Diencephalon (tissue), 2 donors: ENCODE data around the gene VRK2.

- RAMPAGE, long total RNA, result no peak
Measured at GRCh38 chr2:55049352-55049889, 830 bp downstream of the RTN4 start.

- RAMPAGE, long total RNA, result no peak
Measured at GRCh38 chr2:55051074-55051647, 910 bp upstream of the RTN4 start.

GRCh38 chr2:55061657-55062261 lies 11.5 kb upstream of the RTN4 start:
- RAMPAGE, long total RNA, result no peak

DNA sequence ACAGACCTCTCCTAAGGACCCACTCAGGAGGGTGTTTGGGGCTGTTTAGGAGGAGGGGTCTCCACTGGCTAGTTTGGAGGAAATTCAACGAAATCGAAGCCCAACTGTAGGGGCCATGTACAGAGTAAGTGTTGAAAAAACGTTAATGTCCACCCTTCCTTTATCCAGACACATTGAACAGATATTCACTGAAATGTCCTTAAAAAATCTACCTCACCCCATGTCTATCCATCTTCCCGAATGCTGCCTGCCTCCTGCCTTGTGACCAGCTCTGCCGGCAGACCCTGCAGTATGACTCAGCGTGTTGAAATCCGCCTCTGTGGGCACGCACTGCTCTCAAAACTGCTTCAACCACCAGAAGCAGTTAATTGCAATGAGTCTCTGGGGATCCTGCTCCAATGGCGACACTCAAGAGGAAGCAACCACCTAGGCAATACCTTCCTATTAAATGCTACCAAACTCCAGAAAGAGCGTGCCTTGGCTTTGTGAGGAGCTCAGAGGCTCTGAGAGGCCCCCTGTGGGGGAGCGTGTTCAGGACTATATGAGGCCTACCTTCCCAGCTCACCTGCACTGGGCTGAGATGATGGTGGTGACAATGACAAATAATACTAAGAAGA lies 61.5 kb upstream of the RTN4 start:
- RAMPAGE, long total RNA, result no peak

GRCh38 chr2:55227837-55228618 lies 4.1 kb downstream of the CLHC1 start:
- RAMPAGE, long total RNA, result no peak

DNA sequence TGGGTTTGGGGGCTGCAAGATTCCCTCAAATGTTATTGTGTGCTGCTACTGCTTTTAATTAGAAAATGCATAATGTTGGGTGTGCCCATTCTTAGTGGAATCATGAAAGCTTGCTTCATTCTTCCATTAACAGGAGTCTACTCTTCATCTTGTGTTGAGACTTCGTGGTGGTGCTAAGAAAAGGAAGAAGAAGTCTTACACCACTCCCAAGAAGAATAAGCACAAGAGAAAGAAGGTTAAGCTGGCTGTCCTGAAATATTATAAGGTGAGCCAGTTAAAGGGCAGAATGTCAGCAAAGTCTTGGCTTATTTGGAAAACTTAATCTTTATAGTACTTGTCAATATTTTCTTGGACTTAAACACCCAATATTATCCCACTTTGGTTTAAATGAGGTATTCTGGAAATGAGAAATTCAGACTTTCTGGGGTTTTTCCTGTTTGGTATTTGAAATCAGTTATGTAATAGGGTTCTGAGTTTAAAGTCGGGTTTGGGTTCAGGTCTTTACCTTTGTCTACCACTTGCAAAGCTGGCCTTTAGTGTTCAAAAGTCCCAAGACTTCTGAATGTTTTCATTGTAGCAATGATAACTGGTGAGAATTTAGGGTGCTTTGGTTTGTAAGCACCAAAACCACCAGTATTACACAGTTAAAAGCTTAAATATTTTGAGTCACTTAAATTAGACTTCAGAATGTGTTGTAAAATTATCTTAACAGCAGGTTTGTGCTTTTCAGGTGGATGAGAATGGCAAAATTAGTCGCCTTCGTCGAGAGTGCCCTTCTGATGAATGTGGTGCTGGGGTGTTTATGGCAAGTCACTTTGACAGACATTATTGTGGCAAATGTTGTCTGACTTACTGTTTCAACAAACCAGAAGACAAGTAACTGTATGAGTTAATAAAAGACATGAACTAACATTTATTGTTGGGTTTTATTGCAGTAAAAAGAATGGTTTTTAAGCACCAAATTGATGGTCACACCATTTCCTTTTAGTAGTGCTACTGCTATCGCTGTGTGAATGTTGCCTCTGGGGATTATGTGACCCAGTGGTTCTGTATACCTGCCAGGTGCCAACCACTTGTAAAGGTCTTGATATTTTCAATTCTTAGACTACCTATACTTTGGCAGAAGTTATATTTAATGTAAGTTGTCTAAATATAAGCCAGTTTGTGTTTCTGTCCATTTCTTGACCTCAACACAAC lies 2.6 kb downstream of the RPS27A start:
- RAMPAGE, long total RNA, result no peak

DNA sequence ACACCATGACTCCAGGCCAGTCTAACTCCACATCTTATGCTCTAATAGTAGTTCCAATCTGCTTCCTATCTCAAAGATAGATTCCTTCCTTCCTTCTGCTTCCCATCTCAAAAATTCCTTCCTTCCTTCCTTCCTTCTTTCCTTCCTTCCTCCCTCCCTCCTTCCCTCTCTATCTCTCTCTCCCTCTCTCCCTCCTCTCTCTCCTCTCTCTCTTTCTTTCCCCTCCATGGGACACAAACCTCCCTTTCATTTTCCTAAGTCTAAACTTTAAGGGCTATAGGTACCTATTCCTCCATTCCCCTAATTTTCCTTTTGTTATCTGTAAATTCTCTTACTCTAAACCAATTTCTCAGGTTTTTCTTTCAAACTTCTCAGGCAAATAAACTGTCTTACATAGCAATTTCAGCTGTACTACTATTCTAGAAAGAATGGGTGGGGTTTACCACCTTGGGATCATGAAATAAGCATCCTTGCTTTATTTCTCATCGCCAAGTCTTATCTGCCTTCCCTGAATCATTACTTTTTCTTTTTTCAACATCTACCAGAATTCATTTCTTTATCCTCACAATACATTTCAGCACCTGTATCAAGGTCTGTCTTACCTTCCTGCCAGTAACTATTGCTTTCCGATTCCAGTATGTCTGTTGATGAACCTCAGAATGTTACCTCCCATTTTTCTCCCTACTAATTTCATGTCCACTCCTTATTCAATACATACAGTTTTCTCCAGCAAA lies 62.3 kb downstream of the CCDC88A start:
- RAMPAGE, long total RNA, result no peak

GRCh38 chr2:55530378-55530765 lies 10.9 kb downstream of the CFAP36 start:
- RAMPAGE, long total RNA, result no peak

GRCh38 chr2:55692637-55693601 lies 725 bp downstream of the PNPT1 start:
- RAMPAGE, long total RNA, result no peak

DNA sequence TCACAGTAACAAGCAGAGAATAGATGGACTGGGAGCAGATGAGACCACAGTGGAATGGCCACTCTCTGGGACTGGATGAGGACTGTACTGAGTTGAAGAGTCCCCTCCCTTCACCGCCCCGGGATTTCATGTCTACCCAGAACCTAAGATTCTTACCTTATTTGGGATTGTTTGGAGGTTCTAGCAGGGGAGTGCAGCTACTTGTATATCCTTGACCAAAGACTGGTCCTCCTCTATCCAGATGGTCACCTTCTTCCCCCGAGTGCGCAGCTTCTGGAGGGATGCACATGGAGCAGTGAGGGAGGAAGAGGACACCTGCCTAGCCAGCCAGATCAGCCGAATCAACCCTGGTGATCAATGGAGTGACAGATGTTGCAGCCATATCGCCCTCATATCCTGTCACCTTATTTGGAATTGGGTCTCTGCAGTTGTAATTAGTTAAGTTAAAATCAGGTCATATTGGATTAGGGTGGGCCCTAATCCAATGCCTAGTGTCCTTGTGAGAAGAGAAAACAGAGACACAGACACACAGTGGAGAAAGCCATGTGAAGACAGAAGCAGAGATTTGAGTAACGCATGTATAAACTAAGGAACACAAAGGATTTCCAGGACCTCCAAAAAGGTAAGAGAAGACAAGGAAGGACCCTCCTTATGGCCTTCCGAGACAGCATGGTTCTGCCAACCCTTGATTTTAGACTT lies 28.2 kb upstream of the EFEMP1 start:
- RAMPAGE, long total RNA, result no peak

GRCh38 chr2:55989335-55990178 lies 66.0 kb upstream of the EFEMP1 start:
- RAMPAGE, long total RNA, result no peak

DNA sequence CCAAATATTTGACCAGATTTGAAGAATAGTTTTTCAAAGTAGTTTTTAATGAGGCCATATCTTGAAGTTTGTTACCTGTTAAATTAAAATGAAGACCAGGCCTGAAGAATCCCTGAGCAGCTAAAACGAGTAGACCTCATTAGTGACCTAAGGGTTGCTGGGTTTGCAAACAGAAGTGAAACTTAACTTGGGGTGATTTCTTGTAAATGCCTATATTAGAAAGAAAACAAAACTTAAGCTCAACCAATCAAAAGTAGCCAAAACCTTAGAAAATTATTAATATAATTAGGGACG lies 138.0 kb upstream of the VRK2 start:
- RAMPAGE, long total RNA, result no peak

DNA sequence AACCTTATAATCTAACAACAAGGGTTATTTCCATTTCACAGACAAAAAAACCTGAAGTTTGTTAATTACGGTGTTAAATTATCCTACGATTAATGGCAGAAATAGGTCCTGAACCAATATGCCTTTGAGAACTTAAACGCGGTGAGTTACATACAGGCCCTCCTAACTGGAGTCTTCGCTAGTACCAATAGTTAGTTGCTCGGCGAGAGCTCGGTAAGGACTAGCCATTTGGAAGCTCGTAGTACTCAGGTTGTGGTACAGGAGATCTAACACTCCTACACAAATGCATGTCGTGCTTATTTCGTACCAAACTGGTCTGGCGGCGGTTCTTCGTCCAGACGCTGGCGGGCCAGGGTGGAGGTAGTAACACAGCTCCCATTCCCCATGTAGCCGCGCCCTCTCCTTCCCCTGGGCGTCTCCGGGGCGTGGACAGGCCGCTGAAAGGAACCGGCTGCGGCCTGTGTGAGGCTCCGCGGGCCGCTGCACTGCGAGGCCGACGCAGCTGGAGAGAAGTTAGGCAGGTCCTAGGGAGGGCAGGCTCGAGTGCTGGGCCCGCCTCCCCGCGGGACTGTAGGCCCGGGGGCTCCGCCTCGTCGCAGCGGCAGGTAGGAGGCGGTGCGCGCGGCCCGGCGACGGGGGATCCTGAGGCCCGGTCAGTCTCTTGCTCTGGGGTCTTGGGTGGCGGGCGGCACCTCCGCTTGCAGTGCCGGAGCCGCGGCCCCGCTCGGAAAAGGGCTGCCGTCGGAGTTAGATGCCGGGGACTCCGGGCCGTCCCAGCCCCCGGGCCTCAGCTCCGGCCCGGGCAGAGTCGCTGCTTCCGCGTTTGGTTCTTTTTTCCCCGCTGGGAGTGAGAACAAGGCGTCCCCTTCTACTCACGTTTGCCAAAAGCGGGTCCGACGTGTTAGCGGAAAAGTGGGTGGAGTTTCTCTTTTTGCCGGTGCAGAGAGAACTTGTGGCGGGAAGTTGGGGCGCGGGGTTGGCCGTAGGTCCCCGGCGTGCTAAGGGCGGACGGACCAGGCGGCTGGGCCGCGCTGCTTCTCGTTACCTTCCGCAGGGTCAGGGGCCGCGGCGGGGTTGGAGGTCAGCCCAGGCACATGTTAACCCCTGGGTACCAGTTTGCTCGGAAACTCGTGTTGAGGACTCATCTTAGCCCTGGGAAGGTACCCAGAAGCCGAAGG lies at the start of gene VRK2:
Gene VRK2, plus strand, starts transcription at position 590 of the 1,178 bp plus-strand sequence.
- RAMPAGE, long total RNA, result start-site peak on the plus strand centred at position 449 of the sequence, 87 bp wide, 37 and 89 reads in 2 replicates; start-site peak on the plus strand centred at position 600 of the sequence, 71 bp wide, 46 and 35 reads in 2 replicates; start-site peak on the minus strand centred at position 1,031 of the sequence, 79 bp wide, 13 and 10 reads in 2 replicates

DNA sequence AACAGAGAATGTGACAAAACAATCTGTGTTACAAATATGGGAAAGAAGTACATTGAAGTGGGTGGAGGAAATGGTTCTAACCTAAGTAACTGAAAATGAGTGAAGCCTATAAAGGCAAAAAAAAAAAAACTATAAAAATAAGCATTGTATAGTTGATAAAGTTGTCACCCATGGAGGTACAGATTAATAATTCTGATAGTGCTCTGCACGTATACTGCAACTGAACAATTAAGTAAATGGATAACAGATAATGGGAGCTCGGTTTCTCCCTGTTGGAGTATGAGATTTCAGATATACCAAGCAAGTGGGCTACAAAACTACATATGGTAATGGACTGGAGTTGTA lies 22.6 kb downstream of the FANCL start:
- RAMPAGE, long total RNA, result no peak

GRCh38 chr2:59594594-59595112 lies 958.8 kb downstream of the BCL11A start:
- RAMPAGE, long total RNA, result no peak

DNA sequence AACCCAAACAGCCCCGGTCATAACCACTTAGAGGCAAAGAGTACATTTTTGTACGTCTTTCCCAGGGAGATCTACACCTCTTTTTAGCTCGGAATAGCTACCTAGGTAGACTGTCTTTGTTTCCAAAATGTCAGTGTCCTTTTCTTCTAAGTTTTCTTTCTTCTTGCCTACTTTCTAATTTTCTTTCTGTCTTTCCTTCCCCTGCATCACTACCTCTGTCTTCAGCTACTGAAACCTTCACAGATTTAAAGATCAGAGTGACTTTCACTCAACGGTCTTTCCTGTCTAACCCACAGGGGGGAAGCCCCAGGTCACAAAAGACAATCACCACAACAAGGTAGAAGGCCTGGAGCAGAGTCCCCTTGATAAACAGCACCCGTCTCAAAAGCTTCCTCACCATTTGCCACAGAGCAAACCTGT lies 665.5 kb downstream of the BCL11A start:
- RAMPAGE, long total RNA, result no peak

- RAMPAGE, long total RNA, result no peak
Measured at GRCh38 chr2:60350787-60351340, 202.6 kb downstream of the BCL11A start.

DNA sequence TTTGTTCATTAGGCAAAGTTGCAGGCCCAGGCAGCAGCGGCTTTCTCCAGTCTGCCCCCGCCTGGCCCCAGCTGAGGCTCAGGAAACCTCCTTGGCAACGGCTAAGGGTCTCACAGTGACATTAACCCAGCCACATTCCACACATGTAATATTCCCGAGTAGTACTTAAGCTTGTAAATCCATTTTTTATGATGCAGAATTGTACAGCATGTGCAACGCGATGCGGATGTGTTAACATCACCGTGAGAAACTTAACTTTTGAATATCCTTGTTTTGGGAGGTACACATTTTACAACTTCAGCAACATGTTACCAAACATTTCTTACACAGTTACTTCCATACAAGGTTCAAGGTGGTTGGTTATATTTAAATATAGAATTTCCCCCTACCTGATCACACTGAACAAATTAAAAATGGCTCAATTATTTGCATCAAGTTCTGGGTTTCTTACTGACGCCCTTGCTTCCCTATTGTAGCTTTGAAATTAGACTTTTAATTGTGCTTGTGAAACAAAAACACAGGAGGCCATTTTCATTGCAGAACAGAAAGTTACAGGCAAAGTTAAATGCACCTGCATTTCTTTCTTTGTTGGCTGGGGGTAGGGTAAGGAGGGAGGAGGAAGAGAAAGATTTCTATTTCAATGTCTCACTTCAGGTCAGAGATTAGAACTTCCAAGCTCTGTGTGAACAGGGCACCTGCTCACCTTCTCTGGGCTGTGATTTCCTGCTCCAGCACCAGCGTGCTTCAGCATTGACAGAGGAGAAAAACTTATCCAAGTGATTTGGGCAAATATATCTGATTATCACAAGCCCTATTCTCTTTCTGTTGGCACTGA lies 199.7 kb downstream of the BCL11A start:
- RAMPAGE, long total RNA, result no peak

DNA sequence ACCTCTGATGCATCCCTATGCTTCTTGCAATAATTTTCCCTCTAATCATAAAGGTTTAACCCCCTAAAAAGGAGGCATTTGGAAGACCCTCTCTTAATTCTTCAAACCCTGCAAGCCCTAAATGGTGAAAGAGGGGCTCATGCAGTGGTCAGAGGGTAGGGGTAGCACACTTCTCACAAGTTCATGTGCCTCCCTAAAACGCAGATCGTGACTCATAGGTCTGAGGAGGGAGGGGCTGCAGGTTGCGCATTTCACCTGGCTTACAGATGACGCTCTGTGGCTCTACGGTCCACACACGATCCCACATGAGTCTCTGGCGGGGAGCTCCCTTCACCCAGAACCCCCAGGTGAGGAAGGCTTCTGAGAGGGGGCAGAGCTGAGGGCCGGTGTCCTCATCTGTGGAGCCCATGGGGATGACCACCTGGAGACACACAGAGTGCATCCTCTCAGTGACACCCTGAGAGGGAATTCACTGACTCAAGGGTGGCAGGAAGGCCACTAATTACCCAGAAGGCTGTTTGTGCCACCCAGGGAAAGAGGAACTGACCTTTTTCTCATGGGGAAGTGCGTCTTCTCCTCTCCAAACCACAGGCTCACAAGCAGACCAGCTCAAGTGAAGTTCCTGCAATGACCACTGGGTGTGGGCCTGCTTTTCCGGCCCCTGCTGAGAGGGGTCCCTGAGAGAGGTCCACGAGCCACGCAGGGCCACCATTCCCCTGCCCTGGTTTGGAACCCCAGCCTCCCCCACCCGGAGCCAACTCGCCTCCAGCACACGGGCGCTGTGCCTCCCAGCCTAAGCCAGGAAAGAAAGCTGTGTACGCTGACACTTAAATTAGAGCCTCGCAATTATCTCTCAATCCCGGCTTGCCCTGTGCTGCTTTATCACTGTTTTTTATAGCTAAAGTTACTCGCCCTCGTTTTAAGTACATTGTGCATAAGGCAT lies 114.2 kb downstream of the BCL11A start:
- RAMPAGE, long total RNA, result no peak

DNA sequence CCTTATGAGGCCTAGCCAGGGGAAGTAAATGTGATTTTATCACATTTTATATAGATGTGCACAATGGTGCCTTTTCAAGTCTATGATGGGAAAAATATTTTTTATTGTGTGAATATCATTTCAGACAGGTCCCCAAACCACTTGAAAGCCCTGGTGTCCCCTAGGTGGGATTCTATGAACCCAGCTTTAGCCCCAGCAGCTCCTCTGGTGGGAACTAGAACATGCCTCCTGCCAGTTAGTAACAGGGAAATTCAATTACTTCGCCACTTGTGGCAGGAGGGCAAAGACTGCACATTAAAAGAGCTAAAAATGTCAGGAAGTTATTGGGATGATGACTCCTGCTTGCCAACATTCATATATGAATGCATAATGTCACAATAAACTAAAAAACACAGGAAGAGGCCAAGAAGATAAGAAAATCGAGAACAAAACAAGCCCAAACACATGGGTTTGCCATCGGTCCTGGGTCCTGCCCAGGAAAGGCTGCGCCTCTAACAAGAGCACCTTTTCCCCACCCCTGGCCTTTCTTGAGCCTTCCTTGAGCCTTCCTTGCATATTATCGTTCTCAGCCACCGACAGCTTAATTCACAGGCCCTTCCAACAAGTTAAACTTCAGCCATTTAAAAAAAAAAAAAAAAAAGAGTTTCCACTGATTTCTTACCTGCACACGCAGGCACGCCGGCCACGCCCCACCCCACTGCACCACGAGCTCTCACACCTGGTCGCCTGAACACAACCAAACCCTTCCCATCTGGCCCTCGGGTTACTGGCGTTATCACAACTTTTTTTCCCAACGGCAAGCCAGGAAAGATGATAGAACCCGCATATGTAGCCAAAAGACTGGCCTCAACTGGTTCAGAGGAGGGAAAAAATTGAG lies 23.5 kb downstream of the BCL11A start:
- RAMPAGE, long total RNA, result no peak